Measurements from ENCODE around the genes VEPH1 and RARRES1.

DNA sequence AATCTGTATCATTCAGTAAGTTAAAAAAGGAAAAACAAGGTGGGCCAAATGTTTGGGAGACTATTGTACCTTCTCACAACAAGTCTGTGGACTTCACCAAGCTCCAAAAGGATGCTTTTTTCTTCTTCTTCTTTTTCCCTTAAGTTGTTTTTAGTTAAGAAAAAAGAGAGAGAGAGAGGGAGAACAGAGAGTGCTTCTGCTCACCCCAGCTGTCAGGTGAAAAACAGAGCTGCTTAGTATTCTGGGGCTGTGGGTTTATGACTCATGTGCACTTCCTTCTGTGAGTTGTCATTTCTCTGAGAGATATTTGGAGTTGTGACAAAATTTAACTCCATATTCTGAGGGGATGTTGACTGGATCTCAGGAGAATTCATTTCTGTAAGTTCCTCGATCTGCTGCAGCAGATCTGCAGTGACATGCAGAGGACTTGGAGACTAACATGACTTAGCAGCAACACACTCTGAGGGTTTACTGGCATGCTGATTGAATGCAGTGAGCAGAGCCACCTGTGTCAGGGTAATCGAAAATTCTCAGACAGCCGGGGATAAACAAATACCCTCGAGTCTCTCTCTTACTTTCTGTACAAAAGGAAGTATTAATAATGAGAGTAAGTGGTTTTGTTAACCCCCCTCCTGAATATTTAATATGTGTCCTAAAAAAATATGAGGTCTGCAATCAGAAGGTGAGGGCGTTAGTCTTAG, 70.6 kb downstream of the SSR3 start:
- PRO-cap = bidirectional peak, plus-strand start at position 334 of the sequence, minus-strand start at position 214 of the sequence

GRCh38 chr3:156531367-156531647, 23.6 kb downstream of the SSR3 start:
- PRO-cap = no peak

GRCh38 chr3:156558421-156558864, 3.5 kb upstream of the SSR3 start:
- PRO-cap = no peak

GRCh38 chr3:156675970-156676346, 1.6 kb downstream of the TIPARP start:
- PRO-cap = unidirectional peak, minus-strand start at chr3:156676106

DNA sequence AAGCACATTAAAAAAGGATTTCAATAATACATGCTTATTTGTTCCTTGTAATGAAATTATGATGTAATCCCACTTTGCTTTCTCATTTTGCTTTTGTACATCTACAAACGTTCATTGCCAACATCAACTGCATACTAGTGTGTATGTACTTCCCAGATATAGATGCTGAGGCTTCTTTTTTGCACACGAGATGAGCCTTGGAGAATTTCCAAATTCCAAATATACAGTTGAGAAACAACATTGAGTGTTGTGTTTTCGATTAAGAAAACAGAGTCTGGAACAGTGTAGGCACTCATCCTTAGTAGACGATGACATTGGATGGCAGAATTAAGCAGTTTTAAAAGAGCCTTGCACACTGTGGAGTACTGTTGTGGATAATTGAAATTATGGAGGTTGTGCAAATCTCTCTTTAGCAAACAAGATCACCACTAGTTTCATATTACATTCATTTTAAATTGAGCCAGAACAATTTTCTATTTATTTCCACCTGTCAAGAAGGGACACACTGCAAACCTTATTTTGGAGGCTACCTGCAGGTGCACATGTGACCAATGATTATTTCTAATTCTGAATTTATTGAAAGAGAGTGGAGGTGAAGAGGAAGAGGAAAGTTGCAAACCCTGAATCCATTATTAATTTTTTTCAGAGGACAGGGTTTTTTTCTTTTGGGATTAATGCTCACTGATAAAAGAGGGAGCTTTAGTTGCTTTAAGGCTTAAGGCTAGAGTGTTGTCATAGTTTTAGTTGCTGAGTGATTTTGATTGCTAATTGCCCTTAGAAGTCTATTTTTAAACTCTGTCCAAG, 7.5 kb downstream of the TIPARP start:
- PRO-cap = no peak

DNA sequence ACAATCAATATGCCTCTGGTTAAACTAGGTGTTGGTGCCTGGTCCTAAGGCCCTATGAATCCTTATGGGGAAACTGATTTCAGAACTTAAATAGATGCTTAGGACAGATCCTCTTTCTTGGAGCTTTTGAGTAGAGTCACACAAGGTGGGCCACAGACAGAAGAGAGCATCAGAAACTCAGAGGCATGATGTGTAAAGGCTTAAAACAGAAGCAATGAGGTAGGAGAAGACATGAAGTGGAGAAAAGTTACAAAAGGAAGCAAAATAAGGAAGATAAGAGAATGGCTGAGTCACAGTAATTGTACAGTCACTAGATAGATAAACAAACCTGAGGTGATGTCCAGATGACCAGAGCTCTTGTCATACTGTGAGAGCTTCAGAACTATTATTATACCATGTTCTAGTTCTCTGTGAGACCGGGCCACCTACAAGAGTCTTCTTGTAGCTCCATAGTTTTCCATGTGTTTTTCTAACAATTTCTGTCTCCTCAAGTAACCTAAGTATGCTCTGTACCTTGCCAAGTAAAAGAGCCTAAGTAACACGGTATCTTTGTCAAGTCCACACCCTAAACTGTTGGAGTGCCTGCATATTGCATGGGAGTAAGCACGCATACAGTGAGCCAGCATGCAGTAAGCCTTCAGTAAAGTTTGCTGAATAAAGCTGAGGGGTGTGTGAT, 44.5 kb upstream of the LEKR1 start:
- PRO-cap = unidirectional peak, plus-strand start at position 403 of the sequence

- PRO-cap = no peak
These were observed 72.0 kb downstream of the CCNL1 start for GRCh38 chr3:157087765-157088438.

GRCh38 chr3:157109544-157110207, 50.3 kb downstream of the CCNL1 start:
- PRO-cap = no peak

- PRO-cap = no peak
These were observed 39.9 kb downstream of the CCNL1 start for GRCh38 chr3:157120122-157120396.

GRCh38 chr3:157122725-157123230, 37.2 kb downstream of the CCNL1 start:
- PRO-cap = no peak

DNA sequence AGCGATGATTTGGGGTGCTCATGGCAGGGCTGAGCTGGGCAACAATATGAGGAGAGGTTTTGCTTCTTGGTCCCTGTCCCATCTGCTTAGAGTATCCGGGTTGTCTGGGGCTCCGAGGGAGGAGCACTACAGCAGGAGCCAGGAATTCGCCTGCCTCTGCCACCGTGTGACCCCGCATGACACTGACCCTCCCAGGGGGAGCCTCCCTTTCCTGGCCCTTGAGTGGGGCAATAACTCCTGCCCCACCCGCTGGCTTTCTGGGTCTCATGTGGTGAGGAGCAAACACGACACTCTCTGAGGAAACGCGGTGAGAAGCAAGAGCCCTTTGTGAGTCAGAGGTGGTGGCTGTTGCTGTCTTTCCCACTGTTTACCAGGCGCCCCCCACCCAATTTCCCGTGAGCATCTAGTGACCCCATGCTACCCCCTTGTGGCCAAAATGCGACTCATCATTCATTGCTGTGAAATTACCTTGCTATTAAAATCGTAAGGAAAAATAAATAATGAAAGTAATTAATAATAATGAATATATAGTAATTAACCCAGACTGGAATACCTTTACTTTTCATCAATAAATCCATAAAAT, 29.5 kb downstream of the CCNL1 start:
- PRO-cap = bidirectional peak, plus-strand start at position 297 of the sequence, minus-strand start at position 84 of the sequence

DNA sequence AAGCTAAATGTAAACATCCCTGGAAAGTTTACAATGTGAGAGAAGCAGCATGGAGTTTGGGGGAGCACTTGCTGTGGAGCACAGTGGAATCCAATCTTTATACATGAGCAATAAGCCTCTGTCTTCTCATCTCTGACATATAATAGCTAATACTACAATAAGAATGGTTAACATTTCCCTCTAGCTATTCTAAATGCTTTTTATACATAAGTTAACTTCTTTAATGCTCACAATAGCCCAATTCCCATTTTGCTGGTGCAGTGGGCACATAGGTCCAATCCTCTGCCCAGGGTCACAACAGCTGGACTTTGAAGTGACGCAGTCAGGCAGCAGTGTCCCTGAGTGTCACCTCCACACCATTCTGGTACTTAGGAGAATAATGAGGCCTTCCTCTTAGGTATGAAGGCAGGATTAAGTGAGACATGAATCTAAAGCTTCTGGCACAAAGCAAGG, 26.4 kb downstream of the CCNL1 start:
- PRO-cap = no peak

DNA sequence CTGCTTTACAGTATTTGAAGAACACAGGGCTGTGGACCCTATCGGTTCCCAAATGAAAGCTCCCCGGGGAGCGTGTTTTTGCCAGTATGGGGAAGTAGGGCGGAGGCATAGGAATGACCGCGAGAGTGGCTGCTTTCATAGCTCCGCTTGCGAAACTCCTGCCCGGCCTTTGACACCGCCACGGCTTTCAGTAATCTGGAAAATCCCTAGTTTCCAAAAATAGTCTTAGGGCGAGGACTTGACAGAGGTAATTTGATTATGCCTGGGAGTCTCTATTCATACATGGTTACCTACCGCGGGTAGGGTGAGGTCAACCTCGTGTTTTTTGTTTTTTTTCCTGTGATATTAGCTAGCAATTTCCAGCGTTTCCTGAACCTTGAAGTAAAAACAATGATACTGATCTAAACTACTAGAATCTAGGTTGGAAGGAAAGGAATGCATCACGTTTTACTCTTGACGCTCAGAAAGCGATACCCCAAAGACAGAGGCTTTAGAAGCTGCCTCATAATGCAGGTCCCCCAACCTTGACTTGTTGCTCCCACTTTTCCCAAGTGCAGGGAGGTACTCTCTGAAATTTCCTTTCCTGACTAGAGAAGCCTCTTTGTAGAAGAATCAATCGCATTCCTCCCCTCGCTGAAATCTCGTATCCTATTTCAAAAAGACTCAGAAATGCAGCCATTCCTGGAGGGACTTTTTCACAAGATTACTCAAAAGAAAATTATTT, 867 bp upstream of the CCNL1 start:
- PRO-cap = bidirectional peak, plus-strand start at position 275 of the sequence, minus-strand start at position 53 of the sequence

DNA sequence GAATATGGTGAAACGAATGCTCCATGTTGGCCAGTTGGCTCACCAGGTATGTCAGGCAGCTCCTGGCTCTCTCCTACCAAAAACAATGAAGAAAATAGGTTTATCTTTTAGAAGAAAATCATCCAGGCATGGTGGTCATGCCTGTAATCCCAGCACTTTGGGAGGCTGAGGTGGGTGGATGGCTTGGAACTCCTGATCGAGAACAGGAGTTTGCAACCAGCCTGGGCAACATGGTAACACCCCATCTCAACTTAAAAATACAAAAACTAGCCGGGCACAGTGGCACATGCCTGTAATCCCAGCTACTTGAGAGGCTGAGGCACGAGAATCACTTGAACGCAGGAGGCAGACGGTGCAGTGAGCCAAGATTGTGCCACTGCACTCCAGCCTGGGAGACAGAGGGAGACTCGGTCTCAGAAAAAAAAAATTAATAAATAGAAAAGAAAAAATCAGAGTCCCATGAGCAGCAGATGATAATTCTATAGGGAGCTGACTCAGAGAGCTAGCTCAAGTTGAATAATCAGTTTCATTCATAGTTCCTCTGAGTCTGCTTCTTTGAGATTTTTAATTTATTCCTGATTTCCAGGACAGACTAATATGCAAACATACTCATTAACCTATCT, 55.2 kb upstream of the PTX3 start:
- PRO-cap = no peak

DNA sequence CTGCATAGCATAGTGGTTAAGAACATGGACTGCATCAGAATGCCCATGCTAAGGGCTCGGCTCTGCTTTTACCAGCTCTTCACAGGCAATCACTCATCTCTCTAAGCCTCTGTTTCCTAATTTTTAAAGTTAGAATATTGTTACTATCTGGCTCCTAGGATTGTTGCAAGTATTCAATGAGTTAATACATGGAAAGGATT, 23.7 kb downstream of the VEPH1 start:
- PRO-cap = unidirectional peak, minus-strand start at position 70 of the sequence

DNA sequence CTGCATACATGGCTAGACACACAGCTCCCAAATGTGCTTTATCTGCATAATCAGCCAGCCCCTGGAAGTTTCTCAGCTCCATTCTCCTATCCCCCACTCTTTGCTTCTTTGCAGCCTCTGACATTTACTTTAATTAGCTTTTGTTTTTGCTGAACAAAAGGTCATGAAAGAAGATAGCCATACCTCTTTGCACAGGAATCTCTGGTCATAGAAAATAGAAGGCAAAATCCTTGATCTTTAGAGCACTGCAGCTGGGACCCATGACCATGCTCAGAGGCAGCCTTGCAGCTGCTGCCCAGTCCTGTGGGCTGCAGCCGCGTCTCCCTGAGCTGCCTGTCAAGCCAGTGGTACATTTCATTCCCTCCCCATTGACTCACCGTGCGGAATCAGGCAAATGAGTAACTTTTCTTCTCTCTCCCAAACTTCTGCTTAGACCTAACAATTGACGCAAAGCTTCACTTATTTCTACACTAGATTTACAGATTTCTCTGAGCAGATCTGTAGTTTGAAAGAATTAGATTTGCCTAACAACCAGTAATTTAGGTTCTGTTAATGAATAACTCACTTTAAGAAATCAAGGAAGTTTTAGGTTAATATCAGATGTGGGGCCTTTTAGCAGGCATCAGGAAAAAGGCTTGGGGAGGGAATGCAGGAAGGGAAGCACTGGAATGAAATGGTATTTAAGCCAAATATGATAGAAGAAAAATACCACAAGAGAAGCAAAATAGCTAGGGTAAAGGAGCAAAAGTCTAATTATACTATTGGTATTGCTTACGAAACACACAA, at the start of gene VEPH1:
Gene VEPH1 (minus strand): TSS at position 323 of the 786 bp plus-strand sequence.
- PRO-cap = no peak

GRCh38 chr3:158329488-158330425, 219.9 kb downstream of the RSRC1 start:
- PRO-cap = no peak

DNA sequence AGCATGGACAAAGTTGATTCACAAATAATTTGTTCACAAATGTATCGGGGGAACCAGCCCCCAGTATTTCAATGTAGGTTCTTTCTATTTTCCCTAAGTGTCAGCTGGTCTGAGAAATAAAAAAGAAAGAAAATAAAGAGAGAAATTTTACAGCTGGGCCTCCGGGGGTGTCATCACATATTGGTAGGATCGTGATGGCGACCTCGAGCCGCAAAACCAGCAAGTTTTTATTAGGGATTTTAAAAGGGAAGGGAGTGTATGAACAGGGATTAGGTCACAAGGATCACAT, 11.3 kb upstream of the GFM1 start:
- PRO-cap = no peak

- PRO-cap = bidirectional peak, plus-strand start at chr3:158732201, minus-strand start at chr3:158732176
These were observed at the start of gene RARRES1 for GRCh38 chr3:158731971-158732919. TSS of gene RARRES1 (minus strand) at chr3:158732457.

DNA sequence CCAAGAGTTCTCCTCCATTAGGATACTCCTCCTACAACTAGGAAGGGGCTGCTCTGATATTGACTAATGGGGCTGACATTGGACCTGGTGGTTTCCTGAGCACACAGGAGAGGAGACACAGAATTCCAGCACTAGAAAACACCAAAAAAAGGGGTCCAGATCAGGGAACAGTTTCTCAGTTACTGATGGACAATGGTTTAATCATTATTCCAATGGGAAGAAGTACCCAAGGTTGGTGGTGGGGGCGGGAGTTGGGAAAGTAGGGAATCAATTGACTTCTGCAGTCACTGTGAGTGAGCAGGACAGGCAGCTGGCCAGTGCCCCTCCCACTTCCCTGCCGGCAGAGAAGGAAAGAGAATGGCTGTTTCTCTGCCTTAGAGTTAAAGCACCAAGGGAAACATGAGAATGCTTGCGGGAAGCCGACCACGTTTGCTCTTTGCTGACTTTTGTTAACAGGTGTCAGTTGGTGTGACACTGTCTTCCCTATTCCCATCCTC, 33.6 kb upstream of the MFSD1 start:
- PRO-cap = no peak

Data from mucosa of descending colon (tissue), 1 donor.